Kidney (tissue), 2 donors: ENCODE measurements around a stretch of chr15.

DNA sequence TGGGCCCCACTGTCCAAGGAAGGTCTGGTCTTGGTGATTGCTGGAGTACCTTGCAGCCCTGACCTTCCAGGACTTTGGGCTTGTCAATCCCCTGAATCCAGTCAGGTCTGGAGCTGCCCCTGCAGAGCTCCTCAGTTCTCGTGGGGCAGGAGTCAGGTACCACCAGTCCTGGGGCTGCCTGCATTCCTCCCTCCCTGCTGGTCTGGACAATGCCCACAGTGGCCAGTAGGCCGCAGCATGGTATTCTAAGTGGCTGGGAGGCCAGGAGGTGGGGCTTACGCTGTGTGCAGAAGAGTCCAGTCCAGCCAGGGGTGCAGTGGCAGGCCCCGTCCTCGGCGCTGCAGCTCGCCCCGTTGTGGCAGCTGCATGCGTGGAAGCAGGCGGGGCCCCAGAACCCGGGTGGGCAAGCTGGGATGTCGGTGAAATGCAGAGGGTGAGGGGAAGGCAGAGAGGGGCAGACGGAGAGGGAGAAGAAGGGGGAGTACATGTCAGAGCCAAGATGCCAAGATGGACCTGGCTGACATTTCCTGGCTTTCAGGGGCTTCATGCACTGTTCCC is 47.3 kb downstream of the RAB11A start:
- PRO-cap: no peak
- RRBS: no CpG with 5 or more reads among the region's 13 CpGs

- PRO-cap: no peak
- RRBS: no CpG with 5 or more reads among the region's 3 CpGs
Measured at GRCh38 chr15:66490660-66491396, 6.7 kb downstream of the SNAPC5 start.

GRCh38 chr15:66493735-66494835 is 3.5 kb downstream of the SNAPC5 start:
- PRO-cap: no peak
- RRBS: no CpG with 5 or more reads among the region's 5 CpGs

GRCh38 chr15:66610851-66611913 is 45.4 kb upstream of the LCTL start:
- PRO-cap: no peak
- RRBS: no CpG with 5 or more reads among the region's 16 CpGs

GRCh38 chr15:66641628-66642270 is 60.3 kb upstream of the SMAD6 start:
- PRO-cap: no peak
- RRBS: no CpG with 5 or more reads among the region's 2 CpGs

DNA sequence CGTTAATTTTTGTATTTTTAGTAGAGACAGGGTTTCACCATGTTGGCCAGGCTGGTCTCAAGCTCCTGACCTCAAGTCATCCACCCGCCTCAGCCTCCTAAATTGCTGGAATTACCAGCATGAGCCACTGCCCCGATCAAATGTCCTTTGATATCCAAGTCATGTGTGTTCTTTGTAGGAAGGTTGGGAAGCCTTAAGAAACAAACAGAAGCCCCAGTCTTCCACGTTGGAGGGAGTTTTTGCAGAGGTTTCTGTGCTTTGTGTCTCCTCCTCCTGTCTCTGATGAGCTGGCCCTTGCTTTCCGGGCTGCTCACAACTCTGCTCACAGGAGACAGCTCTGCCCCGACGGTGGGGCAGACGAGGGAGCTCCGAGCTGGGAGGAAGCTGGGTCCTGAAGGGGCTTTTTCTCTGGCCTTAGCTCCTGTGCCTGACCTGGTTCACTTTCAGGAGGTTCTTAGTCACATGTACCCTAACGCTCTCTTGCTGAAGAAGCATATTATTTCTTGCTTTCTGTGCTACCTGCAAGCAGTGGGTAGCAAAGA is 52.8 kb upstream of the SMAD6 start:
- PRO-cap: no peak
- RRBS: no CpG with 5 or more reads among the region's 10 CpGs

- PRO-cap: no peak
- RRBS: no CpG with 5 or more reads among the region's 13 CpGs
Measured at GRCh38 chr15:66671441-66672009, 30.5 kb upstream of the SMAD6 start.

DNA sequence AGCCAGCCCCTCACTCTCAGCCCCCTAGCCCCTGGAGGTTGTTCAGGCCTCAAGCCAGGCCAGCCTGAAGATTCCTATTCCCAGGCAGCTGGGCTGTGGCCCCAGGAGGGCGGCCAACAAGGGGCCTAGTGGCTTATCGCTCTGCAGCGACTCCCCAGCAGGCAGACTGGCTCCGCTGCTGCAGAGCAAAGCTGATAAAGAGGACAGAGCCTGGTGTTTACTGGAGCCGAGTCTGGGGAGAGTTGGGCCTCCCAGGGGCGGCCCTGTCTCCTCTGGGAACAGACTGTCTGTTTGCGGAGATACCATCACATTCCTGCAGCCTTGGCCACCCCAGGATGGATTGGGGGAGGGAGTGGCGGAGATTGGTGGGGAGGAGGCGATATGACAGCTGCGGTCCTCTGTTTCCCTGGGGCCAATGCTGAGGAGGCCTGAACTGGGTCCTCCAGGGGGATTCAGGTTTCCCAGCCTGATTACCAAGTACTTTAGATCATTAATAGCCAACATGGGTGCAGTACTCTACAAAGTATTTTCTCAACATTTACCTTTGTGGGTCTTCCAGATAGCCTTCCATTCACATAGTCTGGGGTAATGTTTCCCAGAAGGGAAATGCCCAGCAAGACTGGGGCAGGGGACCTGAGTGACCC is 22.3 kb upstream of the SMAD6 start:
- PRO-cap: unidirectional peak, minus-strand start at position 168 of the sequence
- RRBS: no CpG with 5 or more reads among the region's 10 CpGs

GRCh38 chr15:66702932-66703280 is 870 bp downstream of the SMAD6 start:
- PRO-cap: no peak
- RRBS: 2% methylated on average over 13 of the region's 49 CpGs

- PRO-cap: no peak
- RRBS: 7% methylated on average over 5 of the region's 17 CpGs
Measured at GRCh38 chr15:66707207-66707909, 5.3 kb downstream of the SMAD6 start.

DNA sequence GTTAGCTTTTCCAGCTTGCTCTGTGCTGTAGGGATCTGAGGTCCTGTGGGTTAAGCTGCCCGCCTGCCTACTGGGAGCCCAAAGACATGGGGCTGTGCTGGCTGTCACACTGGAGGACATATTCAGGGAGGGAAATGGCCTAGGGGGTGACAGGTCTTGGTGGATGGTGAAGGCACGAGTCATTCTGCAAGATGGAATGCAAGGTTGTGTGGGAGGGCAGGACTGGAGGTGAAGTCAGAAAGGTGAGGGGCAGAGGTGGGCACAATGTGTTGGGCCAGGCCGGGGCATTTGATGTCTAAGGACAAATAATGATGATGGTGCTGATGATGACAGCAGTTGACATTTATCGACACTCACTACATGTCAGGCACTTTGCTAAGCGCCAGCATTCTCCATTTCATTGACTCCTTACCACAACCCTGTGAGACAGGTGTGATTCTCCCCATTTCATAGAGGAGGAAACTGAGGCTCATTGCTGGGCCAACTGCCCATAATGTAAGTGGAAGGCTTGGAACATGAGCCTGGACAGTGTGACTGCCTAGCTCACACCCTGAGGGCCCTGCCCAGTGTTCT is 16.7 kb downstream of the SMAD6 start:
- PRO-cap: no peak
- RRBS: 80% methylated on average over 1 of the region's 5 CpGs

- PRO-cap: unidirectional peak, minus-strand start at chr15:66729707
- RRBS: 0% methylated on average over 2 of the region's 30 CpGs
Measured at GRCh38 chr15:66729244-66730047, 27.4 kb downstream of the SMAD6 start.

GRCh38 chr15:67063618-67064705 is 1.4 kb upstream of the SMAD3 start:
- PRO-cap: unidirectional peak, plus-strand start at chr15:67064235; bidirectional peak, plus-strand start at chr15:67064491, minus-strand start at chr15:67064321
- RRBS: no CpG with 5 or more reads among the region's 36 CpGs

DNA sequence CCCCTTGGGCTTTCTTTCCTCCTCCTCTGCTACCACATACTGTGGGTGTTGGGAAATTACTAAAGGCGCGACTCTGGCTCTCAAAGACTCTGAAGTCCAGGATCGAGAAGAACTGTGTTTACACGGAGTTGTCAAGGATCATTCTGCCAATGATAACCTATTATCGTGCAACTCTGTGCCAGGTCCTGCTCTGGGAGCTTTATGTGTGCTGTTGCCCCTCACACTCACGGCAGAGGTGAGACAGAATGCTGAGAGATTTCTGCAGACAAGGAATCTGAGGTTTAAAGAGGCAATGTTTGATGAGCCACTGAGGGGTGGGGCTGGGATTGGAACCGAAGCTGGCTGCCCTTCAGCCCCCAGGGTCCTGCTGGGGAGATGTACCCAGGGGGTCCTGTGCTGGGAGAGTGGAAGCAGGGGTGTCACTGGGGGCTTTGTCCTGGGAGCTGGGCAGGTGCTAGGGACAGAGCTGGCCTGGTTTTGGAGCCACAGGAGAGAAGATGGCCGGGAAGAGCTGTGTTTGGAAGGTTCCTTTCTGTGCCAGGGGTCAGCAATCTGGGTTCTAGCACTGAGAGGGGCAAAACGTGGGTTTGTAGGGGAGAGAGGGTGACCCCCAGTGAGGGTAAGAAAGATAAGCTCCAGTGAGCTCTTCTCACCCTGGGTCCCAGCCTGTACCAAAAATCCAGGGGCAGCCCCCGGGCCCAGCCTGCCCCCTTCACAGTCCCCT is 69.4 kb downstream of the SMAD3 start:
- PRO-cap: no peak
- RRBS: no CpG with 5 or more reads among the region's 10 CpGs

GRCh38 chr15:67190249-67191337 is 63.9 kb downstream of the AAGAB start:
- PRO-cap: no peak
- RRBS: no CpG with 5 or more reads among the region's 19 CpGs

DNA sequence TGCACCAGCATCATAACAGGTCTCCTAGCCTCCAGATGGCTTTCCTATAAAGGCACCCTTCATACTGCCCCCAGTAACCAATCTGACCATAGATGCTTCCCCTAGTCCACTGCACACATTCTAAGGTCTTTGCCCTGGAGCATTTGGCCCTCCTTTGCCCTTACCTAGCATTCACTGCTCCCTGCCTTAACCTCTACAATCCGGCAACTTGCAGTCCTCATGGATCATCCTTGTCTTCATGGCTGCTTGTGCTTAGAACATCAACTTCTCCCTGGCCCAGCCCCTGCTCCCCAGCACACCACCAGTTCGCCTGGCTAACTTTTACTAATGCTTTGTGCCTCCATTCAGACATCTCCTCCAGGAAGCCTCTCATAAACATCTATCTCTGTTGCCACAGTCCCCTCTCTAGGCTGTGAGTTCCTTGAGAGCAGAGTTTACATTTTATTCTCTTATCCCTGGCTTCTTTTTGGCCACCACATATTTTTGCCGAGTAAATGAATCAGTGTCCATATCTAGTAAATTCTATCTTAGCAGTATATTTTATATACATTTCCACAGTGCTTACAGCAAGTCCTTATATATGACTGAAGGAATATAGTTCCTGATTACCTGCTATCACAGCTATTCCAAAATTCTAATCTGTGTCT is 57.1 kb downstream of the AAGAB start:
- PRO-cap: no peak
- RRBS: no CpG with 5 or more reads among the region's 3 CpGs

GRCh38 chr15:67520330-67520894 is 519 bp upstream of the C15orf61 start:
- PRO-cap: unidirectional peak, plus-strand start at chr15:67520736
- RRBS: no CpG with 5 or more reads among the region's 20 CpGs

DNA sequence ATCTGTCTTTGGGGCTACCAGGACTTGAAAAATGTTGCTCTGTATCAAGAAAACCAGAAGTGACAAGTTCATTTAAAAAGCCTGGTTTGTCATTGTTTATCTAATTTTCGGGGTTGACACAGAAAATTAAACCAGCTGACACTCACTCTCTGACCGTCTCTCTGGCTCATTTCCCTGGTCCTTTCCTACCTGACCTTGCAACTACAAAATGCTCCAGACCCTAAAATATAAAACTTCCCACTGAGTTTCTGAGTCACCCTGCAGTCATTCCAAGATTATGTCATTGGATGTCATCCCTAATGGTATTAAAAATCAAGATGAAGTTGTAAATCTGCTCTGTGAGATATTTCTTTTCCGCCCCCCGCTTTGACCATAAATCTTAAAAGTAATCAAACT is 32.9 kb upstream of the SKOR1 start:
- PRO-cap: no peak
- RRBS: no CpG with 5 or more reads among the region's 4 CpGs

DNA sequence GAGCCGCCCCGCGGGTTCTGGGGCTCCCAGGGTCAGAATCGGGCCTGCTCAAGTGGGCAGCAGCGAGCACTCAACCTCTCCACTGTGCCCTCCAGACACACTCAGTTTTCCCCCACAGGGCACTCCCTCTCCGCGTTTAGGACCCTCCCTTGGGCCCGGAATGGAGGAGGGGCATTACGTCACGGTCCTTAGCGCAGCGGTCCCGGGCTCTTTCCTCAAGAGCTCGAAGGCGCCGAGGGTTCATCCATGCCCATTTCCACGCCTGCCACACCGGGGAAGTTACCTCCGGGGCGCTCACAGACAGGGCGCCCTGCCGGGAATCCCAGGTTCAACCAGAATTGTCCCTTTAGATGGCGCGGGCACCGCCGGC is 9.3 kb downstream of the SKOR1 start:
- PRO-cap: no peak
- RRBS: 4% methylated on average over 14 of the region's 26 CpGs

GRCh38 chr15:67915379-67916090 is 90.2 kb downstream of the SKOR1 start:
- PRO-cap: no peak
- RRBS: no CpG with 5 or more reads among the region's 7 CpGs